ENCODE measurements around the gene ASB18.

DNA sequence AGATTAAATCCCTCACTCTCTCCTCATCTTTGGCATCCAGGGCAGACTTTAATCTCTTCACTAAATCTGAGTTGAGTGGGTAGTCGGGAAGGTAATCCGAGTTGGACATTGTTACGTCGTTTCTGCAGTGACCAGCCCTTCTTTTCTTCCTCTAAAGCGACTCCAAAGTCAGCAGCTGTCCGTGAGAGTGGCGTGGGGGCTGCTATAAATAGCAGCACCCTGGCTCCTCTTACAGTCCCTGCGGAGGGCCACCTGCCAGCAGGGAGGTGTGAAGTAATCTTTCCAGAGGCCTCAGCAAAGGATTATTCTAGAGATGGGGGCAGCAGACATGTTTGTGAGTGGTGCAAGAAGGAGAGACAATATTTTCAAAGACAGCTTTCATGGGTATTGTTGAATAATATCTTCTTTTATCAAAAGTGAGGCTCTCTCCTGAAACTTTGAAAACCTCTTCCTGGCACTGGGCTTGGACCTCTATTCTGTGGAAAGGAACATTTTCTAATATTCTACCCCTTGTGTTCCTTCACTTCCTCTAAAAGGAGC, at the start of gene ASB18:
ASB18 (minus strand) TSS at position 170 of the 540 bp plus-strand sequence.
- PRO-cap = no peak

DNA sequence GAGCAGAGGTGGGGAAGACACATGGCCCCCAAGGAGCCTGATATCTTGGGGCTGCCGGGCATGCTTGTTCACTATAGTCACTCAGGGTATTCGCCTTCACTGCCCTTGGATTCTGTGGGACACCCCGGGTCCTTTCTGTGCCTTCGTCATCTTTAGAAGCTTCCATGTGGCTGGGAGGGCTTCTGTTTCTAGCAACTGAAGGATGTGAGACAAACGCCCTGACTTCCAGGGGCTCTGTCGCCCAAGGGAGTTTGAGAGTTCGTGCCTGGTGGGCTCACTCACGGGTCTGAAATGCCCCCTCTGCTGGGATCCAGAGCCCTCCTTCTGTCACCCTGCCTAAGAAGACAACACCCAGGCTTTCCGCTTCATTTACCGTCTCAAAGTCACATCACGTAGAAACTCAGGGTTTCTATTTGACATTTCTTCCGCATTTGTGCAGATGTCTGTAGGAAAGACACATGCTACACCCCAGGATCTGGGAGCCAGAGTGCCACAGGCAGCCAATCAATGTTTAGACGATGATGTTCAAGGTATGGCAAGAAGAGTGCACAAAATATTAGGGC, 24.5 kb upstream of the ACKR3 start:
- PRO-cap = no peak

DNA sequence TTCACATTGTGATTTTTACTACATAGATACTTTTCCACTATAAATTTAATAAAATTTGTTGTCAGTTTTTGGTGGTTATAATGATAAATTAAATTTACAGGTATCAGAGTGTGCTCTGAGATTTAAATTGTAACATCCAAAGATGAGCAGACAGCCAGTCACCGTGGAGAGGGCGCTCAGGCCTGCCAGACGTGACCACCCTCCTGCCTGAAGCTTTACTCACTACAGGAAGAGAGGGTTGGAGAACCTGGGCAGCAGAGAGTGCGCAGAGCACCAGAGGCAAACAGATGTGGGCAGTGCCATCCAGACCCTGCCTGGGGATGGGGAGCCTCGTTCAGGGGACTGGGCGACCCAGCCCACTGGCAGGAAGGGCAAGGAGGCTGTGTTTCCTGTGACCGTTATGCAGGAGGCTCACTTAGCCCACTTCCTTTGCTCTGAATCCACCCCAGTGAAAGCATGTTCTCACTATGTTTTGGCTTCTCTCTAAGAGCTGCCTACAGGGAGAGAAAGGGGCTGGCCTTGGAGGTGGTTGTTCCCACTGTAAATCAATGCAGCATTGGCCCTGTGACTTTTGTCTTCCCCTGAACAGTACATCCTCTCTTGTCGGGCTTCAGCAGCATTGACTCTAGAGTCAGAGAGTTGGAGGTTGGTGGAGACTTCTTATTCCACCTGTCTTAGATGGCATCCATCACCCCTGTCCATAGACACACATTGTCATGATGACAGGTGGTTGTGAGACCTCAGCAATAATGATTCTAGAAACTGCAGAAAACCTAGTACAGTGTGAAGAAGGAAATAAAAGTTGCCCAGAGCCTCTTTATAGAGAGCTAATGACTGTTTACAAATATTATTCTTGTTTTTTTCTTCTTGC, 23.0 kb upstream of the ACKR3 start:
- PRO-cap = bidirectional peak, plus-strand start at position 425 of the sequence, minus-strand start at position 361 of the sequence

DNA sequence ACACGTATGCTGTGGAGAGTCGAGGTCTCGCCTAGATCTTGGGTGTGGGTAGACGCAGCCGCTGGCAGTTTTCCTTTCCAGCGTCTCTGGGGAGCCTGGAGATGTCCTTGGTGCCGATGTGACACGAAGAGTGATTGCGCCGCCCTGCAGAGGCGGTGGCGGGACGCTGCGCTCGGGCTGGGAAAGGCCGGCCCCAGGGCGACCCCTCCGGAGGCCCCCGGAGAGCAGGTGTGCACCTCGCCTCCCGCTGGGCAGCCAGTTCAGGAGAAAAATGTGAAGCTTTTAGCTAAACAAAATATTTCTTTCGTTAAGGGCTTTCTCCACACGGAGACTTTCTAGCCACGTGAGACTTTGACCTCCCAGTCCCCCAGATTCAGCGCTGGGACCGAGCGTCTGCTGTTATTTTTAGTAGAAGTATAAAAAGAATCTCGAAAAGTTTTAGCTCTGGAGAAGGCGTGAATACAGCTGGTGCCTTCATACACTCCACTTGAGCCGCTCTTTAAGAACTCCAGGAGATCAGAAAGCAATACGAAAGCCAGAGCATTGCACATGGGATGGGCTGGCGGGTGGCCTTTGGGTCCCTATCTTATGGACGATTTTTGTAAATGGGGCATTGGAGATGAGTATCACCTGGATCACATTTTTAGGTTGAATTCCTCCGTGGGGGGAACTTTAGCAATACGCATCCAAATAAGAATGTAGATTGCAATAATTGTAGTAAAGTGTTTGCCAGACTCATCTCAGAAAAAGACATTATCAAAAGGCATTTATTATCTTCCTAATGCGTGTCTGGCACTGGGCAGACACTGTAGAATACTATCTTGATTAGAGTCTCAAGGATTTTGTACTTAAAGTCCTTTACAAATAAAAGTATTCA, 1.0 kb upstream of the ACKR3 start:
- PRO-cap = bidirectional peak, plus-strand start at position 149 of the sequence, minus-strand start at position 88 of the sequence

DNA sequence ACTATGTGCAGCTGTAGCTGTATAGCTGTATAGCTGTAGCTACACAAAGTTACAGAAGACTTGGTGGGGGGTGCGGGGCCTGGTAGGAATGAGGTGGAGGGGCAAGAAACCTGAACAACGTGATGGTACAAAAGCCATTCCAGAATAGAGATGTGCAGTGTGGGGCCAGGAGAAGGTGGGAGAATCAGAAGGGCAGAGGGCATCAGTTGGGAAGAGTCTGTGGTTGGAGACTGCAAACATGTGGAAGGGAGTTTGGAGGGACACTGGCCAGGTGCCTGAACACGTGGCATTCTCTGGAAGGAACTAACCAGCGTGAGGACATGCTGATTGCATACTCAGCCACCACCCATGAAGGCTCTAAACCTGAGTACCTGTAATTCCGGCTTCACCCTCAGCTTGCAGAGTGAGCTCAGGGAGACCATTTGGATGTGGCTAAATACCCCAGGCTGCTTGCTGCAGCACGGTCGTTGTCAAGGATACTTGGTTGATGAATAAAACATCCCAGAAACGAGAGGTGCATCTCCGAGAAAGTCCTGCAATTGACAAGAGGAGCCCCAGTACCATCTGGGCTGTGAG, 4.8 kb downstream of the ACKR3 start:
- PRO-cap = no peak

- PRO-cap = no peak
Measured at GRCh38 chr2:236576630-236577436, 7.2 kb downstream of the ACKR3 start.

DNA sequence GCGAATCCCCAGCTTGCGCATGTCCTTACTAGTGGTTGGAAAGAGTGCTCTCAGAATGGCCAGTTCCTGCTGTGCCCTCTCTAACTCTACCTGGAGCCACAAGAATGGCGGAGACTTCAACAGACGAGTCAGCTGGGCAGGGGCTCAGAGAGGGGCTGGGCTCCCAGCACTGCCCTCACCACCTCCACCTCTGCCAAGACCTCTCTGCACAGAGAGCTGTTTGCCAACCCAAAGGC, 13.2 kb downstream of the ACKR3 start:
- PRO-cap = no peak

- PRO-cap = no peak
Measured at GRCh38 chr2:236830884-236831321, 254.8 kb upstream of the COPS8 start.

DNA sequence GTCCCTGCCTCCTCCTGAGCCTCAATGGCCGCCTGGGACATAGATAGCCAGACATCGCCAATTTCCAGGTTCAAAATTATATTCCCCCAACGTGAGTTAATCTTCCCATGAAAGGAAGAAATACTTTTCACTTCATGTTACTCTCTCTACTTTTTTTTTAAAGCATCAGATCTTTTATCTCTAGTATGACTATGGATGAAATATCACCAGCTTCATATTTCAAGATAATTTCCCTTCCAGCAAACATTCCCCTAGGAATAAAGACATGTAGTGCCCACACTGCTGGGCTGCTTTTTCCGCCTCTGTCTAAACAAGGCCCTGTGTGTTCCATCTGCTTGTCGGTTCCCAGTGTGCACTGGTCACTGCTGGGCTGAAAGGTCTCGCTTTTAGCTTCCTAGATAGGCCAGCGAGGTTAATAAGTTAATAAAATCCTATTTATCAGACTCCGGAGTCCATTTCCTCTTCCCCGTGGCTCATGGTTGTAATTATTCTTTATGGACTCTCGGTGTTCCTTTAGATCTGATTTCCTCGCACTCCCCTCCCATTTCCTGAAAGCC, 196.7 kb upstream of the COPS8 start:
- PRO-cap = no peak

DNA sequence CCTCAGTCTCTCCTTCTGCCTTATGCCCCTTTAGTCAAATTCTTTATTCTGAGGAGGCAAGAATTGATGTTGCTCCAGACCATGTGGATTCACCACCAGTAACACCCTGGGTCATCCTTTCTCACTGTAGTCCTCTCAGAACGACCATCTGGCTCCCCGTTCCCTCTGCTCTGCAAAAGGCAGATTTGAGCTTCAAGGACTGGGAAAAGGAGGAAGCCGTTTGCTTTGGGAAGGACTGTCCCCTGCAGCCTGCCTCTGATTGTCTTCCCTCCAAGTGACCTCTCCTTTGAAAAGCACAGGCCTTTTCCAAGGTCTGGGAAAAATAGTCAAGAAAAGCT, 130.2 kb upstream of the COPS8 start:
- PRO-cap = no peak

GRCh38 chr2:236972557-236973372, 112.9 kb upstream of the COPS8 start:
- PRO-cap = no peak

GRCh38 chr2:236986307-236986919, 99.3 kb upstream of the COPS8 start:
- PRO-cap = bidirectional peak, plus-strand start at chr2:236986730, minus-strand start at chr2:236986560

DNA sequence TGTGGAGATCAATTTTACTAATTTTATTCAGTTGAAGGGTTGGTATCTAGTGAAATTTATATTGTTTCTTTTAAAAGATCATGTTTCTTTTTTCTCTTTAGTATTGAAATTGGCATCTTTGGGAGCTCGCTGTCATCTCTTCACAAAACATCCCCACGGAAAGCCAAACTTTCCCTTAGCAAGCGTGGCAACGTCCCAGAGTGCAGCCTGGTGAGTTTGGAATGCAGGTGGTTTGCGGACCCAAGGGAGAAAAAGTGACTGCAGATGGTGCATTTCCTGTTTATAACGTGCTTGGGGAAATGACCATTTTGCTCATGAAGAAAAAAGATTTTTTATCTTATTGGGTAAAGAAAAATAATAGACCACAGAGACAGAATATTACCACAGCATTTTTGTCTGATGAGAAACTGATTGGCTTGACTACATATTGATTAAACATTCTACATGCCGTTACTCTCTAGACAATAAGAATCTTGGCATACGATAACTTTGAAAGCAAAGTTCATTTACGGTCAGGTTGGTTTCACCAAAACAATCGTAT, 136.4 kb downstream of the COPS8 start:
- PRO-cap = no peak

- PRO-cap = no peak
Measured at GRCh38 chr2:237235404-237235807, 149.7 kb downstream of the COPS8 start.

DNA sequence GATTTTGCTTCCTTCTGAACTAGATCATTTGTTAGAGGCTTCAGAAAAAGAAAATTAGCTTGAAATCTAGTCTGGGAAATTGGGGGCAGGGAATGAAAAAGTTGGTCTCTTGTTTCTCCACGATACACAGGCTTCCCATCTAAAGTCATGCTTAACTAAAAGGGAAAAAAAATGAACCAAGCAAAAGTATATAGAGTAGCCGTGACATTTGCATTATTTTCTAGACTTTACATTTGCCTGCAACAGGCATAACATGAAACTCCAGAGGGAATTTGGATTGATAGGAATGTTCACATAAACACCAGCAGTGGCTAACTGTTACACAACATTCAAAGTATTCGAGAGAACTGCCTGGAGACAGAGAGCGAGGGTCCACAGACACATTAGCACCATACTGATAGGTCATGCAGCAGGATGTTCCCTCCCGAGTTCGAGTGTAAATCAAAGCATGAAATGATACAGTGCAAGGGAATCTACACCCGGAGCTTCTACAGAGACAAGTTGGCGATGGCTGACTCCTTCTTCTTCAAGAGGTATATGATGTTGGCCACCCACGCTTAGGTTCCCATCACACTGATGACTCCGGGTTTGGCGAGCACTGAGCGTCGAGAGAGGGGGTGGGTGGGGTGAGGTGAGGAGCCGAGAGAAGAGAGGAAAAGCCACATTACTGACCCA, 89.6 kb downstream of the COL6A3 start:
- PRO-cap = no peak

DNA sequence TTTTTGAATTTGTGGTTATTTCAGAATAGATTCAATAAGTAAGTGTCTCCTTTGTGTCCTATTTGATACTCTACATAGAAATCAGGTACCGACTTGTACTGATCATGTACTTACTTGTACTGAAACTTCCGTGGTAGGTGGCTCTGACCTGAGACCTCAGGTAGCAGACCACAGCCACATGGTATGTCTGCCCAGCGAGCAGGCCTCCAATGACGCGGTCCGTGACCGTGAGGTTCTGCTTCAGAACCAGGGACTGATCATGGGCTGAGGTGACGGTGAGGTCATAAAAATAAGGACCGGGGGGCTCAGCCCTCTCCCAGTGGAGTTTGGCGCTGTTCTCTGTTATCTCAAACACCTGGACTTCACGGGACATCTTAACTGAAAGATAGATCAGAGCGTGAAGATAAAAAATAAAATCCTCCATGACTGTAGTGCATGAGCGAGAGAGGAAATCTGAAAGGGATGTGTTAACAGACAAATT, 79.4 kb downstream of the COL6A3 start:
- PRO-cap = no peak

DNA sequence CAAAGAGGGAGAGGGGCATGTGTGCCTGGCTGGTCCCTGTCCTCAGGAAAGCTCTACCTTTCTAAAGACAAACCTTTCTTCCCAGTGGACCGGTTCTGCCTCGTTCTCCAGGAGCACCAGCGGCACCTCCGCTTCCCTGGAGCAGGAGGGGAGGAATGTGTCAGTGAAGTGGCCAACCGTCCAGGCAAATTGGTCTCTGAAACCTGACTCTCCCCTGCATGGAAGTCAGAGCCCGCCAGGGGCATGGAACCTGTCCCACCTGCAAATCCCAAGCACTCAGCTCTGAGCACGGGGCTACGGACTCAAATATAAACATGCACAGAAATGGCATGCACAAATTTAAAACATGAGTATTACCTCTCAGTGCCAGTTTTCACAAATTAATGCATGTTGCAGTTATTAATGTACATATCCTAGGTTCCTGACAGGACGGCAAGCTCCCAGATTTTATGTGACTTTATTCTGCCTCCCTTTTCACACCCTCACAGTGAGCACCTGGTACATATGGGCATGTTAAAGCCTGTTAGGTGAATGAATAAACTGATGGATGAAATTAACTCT, 62.8 kb downstream of the COL6A3 start:
- PRO-cap = no peak

DNA sequence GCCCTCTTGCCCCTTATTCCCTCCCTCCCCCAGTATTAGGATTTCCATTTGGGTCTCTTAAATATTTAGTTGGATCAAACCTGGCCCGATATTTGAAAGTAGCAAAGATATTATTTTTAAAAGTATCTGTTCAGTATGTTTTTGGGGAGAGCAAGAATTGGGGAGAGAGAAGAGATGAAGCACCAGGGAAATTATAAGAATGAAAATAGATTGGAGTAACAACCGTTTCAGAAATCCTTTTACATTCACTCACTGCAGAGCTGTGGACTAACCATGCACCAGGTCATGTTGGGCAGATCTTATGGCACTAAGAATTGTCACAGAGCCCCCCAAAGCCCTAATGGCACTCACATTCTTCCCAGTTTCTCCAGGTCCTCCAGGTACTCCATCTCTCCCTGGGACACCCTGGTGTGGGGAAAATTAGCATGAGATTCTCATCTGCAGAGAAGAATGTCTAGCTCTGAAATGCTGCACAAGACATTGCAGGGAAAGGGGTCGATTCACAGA, 56.9 kb downstream of the COL6A3 start:
- PRO-cap = no peak

GRCh38 chr2:237361526-237362036, 52.4 kb downstream of the COL6A3 start:
- PRO-cap = no peak

DNA sequence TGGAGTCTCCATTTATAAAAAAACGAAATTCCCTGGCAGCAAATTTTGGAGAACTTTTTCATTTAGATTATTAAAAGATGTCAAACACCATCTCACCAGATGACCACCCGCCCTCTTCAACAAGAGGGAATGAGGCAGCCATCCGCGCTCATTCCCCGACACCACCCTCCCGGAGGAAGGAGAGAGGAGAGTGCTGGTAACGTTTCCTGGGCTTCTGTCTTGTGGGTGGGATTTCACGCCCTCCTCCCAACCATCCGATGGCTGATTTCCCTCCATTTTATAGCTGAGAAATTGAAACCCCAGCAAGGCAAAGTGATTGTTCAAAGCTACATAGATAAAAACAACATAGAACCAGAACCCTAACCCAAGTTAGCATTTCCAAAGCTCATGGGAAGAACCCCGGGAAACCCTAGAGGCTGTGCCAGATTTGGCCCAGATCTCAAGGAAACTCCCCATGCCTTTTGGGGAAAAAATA, 8.6 kb downstream of the COL6A3 start:
- PRO-cap = no peak

Data from bronchus (tissue), 1 donor.